Retinal pigment epithelial cell (primary cell): Measurements from ENCODE around the genes ABCD3, ALG14, TLCD4 and DPYD.

DNA sequence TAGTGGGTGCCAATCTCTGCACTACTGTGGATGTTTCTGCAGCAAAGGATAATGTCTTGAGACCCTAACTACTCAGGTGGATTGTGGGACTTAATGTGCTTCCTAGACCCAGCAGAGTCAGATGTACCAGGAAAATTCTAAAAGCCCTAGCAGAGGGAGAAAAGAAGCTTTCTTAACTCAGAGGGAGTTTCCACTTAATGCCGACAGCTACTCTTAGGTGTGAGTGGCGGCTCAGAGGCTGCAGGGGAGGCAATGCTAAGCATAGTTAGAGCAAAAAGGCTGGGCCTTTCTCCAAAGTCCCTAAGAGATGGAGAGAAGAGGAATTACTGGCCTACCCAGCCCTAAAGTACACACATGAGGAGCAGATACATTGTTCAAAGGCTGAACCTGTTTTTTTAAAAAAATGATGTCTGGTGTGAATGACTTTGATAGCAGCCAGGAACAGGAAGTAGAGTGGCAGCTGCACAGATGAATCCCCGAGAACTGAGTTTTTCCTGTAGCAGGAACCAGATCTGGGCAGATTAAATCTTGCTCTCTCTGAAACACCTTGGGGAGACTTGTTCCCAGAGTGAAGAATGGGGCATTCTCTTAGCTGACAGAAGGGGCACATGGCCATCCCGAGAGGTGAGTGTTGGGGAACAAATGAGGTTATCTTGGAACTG lies 33.4 kb upstream of the ABCD3 start:
- RRBS: no CpG with 5 or more reads among the region's 4 CpGs

GRCh38 chr1:94417335-94417725 lies 859 bp upstream of the ABCD3 start:
- RRBS: no CpG with 5 or more reads among the region's 10 CpGs

DNA sequence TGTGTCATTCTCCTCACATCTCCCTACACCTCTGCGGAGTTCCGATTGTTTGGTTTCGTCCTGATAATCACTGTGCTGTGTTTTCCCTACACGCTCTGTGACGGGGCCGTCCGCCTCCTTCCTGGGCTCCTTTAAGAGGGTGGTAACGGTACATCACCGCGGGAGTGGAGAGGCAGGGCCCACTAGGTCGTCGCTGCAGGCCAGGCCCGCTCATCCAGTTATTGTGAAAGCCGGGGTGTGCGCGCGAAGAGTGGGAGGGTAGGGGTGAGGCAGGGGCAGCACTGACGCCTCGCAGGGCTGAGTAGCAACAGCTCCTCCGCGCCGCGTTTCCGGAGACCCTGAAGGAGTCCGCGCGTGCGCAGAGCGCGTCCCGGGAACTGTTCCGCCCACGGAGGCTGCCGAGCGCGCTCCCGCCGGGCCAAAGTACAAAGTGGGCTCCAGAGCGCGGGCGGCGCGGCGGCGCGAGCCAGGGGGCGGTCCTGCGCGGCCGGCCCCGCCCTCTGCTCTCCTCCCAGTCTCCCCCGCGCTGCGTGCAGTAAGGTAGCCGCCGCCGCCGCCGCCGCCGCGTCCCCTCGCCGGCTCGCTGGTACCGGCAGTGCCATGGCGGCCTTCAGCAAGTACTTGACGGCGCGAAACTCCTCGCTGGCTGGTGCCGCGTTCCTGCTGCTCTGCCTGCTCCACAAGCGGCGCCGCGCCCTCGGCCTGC lies at the start of gene ABCD3:
ABCD3 (plus strand) TSS at position 511 of the 706 bp plus-strand sequence.
- RRBS: 1% methylated on average over 45 of the region's 78 CpGs

DNA sequence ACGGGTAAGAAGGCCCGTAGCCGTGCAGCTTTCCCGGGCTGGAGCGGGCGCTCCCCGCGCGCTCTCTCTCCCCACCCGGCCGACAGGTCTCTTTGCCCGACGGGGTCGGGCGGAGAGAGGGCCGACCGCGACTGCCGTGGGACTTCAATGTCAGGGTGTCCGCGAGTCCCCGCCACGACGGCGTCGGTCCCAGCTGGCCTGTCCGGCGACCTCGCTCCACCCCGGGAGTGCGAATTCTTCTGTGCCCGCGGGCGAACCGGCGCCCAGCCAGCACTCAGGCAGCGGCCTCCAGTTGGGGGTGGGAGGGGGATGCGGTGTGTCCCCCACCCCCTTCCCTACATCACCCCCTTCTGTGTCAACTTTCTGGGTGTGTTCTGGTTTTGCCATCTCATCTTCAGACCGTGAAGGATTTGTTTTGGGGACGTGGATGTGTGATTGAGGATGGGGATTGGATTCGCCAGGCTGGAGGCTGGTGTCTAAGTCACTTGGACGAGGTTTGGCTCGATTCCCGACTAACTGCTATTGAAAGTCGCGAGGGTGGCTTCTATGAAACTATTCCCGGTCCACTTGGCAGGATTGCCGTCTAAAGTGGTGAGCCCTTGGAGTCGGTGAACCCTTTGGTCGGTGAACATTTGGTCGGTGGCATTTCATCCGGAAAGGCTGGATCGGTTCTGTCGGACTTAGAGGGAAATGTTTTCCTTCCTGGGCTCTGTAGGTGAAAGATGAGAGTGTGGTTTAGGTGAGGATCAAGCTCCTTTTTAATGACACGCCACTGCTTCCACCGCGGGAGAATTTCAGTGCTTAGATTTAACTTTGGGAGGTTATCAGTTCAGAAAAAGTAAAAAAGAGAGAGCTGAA lies 625 bp downstream of the ABCD3 start:
- RRBS: 1% methylated on average over 12 of the region's 57 CpGs

DNA sequence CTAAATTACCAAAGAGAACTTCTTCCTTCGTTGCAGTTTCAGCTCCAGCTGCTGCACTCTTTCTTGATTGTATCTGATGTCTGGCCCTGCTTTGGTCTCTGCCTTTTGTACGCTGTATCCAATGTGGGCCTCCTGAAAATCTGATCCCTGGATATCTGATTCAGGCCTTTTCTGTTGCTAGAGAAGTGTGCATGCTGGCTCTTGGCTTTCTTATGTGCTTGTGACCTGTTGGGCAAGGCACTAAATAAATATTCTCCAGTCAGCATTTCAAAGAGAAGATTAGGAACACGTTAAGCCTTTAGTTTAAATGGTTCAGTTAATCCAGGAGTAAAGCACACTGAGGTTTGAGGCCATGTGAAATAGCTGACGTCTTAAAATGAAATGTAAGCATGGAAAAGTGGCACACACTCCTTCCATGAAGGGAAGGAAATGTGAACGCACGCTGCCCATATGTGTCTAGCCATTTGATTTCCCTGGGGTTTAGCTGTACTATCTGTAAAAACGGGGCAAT lies 9.3 kb upstream of the F3 start:
- RRBS: no CpG with 5 or more reads among the region's 7 CpGs

- RRBS: no CpG with 5 or more reads among the region's 12 CpGs
These were observed 60.8 kb upstream of the F3 start for GRCh38 chr1:94602250-94602944.

- RRBS: no CpG with 5 or more reads among the region's 8 CpGs
These were observed 62.1 kb upstream of the SLC44A3 start for GRCh38 chr1:94758007-94758433.

- RRBS: no CpG with 5 or more reads among the region's 13 CpGs
These were observed 917 bp downstream of the SLC44A3 start for GRCh38 chr1:94820963-94821584.

DNA sequence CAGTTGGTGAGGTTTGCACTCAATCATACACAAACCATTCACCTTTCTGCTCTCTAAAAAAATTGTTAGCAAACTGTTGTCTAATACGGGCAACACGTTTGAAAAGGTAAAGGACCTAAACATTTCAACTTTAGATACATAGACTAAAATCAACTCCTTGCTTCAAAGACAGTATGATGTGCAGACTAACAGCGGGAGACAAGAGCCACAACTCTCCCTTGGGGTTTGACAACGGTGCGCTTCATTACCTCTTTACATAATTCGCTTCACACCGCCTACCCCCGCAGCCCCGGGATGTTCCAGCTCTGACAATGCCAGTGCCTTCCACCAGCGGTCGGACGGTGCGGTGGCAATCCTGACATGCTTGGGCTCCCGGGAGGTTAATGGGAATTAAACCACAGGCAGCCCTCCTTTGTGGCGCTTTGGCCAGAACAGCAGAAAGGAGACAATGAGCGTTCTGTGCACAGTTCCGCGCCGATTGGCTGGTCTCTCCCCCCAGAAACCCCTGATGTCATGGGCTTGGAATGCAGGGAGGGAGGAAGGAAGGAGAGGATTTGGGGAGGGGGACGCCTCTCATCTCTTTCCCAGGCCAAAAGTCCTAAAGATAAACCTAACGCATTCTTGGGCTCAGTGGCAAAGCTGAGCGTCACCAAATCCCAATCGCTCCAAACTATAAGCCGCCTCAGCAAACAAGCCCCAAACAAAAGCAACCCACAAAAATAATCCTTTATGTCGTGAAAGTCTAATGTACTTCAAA lies 1.3 kb downstream of the CNN3 start:
- RRBS: under 1% methylated on average over 4 of the region's 25 CpGs

DNA sequence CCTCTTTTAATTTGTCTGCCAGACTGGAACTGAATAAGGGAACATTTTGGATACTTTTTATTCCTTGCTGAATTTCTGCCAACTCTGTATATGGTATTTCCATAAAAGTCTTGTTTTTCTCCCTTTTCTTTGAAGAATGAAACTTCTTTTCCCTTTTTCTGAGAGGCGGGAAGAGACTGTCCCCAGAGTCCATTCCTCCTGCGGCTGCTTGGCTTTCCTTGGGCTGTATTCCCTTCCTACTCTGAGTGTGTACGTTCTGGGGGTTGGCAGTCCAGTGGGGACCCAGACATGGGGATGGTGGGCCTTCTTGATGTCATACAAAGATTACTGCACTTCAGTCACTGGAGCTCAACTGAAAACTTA lies 46.6 kb upstream of the CNN3 start:
- RRBS: no CpG with 5 or more reads among the region's 3 CpGs

DNA sequence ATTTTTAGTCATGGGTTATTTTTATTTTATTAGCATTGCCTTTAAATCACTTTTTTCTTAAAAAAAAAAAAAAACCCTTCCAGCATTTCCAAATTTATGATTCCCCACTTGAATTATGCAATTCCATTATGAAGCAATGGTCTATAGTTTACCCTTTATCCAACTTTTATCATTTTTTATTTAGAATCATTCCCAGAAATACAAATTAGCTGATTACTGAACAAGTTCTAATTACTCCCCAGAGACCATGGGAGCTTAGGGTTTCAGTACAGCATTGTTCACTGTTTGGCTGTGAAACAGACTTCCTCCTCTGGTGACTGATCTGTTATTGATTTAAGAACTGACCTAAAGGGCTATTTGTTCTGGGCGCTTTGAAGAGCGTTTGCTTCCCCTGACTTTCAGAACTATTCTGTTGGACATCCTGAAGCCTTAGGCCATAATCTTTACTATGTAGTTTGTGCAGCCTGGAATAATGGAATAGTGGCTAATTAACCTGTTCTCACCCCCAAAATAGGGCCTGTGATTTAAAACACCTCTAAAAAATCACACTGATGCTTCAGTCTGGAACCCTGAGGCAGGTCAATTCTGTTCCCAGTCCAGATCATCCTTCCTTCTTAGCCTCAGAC lies 58.8 kb downstream of the ALG14 start:
- RRBS: no CpG with 5 or more reads among the region's 2 CpGs

DNA sequence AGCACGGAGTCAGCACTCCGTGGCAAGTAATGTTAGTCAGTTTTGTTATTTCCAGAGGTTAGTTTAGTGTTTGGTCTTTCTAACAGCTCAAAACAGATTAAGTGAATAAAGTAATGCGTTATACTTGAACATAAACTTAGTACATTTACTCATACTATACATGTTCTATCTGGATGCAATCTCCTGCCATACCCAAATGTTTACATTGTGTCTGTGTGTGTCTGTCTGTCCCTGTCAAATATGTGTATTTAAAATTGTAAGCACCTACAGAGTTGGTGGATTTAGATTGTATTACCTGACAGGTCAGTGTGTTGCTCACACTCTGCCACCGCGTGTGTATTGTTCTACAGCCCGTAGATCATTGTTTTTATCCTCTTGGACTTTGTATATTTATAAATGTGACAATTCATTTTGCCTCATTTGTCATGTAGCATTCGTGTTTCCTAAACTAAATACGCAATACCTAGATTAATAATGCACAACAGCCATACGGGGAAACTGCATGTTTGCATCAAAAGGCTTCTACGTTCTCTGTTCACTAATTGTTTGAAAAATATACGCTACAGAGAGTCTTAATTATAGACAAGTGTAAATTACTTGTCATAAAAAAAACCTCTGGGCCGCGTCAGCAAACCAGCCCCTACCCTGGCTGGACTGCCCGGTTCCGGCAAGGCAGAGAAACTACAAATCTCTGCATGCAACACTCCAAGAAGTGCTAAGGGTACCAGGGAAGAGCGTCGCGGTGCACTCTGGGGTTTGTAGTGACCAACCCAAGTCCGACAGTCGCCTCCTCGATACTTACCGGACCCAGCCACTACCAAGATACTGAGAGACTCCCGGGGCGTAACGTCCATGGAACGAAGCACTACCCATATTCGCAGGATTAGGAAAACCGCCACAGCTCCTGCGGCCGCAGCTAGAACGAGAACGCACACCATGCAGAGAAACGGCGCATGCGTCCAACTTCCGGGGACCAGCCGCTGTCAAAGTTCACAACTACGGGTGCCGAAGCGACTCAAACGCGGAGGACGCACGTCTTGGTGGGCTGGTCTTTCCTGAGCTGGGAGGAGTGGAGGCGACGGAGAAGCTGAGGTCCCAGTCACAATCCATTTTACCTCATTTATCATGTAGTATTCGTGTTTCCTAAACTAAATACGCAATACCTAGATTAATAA lies at the start of gene ALG14:
ALG14 (minus strand) TSS at position 991 of the 1,175 bp plus-strand sequence.
- RRBS: no CpG with 5 or more reads among the region's 48 CpGs

GRCh38 chr1:95117066-95118073 lies at the start of gene TLCD4:
TLCD4 (plus strand) TSS chr1:95117355.
- RRBS: under 1% methylated on average over 58 of the region's 116 CpGs

GRCh38 chr1:95233196-95233765 lies 729 bp upstream of the RWDD3 start:
- RRBS: no CpG with 5 or more reads among the region's 18 CpGs

DNA sequence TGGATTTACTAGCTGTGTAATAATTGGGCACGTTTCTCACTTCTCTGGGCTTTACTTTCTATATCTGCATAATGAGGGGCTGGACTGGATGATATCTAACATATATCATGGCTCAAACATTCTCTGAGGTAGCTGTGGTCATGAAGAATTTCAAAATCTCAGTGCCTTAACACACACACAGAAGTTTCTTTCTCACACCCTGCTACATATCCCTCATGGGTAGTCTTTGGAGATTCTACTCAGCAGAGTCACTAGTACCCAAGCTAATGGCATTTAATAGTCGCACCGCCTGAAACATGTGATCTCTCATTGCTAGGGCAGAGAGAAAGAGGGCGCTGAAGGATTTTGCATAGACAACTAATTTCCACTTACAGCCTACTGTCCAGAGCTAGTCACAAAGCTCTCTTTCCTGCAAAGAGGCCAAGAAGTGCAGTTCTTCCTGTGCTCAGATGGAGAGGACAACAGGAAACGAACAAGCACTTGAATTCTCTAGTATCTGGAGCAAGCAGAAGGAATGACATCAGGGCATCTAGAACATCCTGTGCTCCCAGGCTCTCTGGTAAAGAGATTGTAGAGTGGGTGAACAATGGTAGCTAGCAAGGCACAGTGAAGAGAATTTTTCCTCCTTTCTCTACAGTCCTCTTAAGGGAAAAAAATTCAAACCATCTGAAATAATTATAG lies 183.4 kb upstream of the PTBP2 start:
- RRBS: no CpG with 5 or more reads among the region's 5 CpGs

DNA sequence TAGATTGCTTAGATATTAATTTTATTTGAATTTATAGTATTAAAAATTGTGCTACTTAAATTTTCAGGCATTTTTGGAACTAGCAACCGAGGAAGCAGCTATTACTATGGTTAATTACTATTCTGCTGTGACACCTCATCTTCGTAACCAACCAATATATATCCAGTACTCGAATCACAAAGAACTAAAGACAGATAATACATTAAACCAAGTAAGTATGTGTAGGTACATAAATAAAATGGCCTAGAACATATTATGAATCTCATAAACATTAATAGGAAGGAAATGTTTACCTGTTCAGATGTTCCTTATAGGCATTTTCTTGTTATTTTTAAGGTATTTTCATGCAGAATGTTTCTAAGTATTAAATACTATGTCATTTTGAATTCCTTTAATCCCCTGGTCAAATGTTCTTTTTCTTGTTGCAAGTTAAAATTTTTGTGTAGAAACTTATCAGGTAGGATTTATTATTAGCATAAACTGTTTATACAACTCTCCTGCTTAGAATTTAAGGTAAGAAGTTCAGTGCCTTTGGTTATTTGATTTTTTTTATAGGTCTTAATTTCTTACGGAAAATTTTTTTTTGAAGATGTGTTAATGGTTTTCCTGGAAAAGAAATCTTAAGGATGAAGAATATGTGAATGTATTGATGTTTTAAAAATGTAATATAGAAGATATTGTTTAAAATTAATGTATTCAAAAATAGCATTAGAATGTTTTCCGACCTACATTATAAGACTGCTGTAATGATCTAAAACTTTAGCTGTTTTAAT lies 49.2 kb downstream of the PTBP2 start:
- RRBS: no CpG with 5 or more reads among the region's 5 CpGs

DNA sequence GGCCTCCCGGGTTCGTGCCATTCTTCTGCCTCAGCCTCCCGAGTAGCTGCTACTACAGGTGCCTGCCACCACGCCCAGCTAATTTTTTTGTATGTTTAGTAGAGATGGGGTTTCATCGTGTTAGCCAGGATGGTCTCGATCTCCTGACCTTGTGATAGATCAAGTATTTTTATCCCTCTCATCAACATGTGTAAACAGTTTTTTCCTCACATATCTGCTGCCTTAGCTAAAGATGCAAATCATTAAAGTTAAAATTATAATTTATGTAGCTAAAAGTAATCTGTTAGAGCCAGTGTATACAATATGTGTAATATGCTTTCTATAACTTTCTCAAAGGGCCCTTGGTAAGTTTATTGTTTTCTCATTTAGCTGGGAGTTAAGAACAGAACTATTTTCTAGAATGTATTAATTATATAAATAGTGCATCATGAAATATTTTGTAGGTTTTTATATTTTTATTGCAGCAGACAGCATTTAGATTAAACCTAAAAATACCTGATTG lies 77.8 kb downstream of the PTBP2 start:
- RRBS: no CpG with 5 or more reads among the region's 6 CpGs

DNA sequence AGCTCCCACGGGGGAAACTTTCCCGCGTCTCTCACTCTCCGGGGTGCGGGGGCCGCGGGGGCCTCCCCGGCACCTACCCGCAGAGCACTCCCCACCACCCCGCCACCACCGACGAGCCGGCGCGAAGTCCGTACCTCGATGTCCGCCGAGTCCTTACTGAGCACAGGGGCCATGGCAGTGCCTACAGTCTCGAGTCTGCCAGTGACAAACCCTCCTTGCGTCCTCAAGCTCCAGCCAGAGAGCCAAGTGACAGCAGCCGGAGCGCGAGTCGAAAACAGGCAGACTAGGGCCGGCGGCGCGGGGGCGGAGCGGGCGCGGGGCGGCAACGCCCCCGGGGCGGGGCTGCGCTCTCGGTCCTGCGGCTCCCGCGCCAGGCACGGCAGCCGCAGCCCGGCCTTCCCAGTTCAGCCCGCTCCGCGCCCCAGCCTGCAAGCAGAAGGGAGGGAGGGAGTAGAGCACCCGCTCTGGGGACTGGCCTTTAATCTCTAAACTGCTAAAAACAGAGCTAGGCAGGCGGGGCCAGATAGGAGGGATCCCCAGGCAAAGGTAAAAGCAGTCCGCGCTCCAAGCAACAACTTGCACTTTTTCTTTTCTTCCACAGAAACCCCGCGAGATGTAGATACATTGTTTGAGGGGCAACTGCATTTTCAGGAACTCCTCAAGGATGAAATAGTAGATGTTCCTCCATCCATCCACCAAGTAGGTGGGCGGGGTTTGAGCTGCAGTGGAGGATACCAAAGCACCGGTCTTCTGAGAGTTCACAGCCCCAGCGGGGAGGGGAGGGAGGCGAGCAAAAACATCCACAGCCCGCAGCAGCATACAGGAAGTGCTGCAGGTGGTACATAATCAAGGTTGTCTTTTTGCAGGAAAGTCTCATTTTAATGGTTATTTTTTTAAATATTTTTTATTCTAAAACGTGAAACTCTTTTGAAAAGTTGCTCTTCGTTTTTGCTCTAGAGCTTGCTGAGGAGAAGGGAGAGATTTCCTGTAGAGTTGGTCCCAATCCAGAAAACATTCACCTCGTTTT lies at the start of gene DPYD:
DPYD (minus strand) TSS at position 285 of the 1,027 bp plus-strand sequence.
- RRBS: under 1% methylated on average over 26 of the region's 62 CpGs

- RRBS: no CpG with 5 or more reads among the region's 9 CpGs
These were observed 289.6 kb upstream of the DPYD start for GRCh38 chr1:98210147-98211075.